ENCODE measurements around a stretch of chr4.

GRCh38 chr4:2813496-2813873, 20.6 kb downstream of the SH3BP2 start:
- PRO-cap, 4 experiments = no peak in any of the 4 experiments
- RAMPAGE, long total RNA, 2 experiments = no peak in any of the 2 experiments
- RRBS = no CpG with 5 or more reads among the region's 7 CpGs

DNA sequence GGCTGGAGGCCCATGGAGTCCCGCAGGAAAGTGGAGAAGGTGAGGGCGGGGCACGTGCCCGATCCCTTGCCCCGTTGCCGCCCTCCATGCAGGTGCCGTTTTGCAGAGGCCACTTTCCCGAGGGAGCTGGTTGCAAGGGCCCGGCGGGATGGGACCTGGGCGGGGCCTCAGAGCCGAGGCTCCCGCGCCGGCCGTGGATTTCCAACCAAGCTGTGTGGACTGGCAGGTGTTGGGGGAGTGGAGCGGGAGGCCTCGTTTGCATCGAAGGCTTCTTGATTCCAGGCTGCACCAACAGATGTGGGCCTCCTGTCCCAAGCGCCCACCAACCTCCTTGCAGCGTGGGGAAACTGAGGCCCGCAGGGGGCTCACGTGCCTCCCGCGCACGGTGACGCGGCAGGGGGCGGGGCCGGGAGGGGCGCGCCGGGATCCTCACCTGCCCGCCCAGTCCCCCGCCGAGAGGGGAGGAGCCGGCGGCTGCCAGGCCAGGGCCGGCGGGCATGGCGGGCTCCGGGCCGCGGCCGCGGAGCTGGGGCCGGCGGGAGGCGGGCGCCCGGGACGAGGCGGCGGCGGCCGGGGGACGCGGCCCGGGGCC, 24.9 kb downstream of the SH3BP2 start:
- PRO-cap, 4 experiments = peak in 4 of 4 experiments; most common plus-strand start position 444 of the sequence (in 3)
- RAMPAGE, long total RNA, 2 experiments = no peak in any of the 2 experiments
- RRBS = 5% methylated on average over 12 of the region's 59 CpGs

GRCh38 chr4:2860545-2861317, 17.1 kb downstream of the ADD1 start:
- PRO-cap, 4 experiments = no peak in any of the 4 experiments
- RAMPAGE, long total RNA, 2 experiments = no peak in any of the 2 experiments
- RRBS = no CpG with 5 or more reads among the region's 2 CpGs

DNA sequence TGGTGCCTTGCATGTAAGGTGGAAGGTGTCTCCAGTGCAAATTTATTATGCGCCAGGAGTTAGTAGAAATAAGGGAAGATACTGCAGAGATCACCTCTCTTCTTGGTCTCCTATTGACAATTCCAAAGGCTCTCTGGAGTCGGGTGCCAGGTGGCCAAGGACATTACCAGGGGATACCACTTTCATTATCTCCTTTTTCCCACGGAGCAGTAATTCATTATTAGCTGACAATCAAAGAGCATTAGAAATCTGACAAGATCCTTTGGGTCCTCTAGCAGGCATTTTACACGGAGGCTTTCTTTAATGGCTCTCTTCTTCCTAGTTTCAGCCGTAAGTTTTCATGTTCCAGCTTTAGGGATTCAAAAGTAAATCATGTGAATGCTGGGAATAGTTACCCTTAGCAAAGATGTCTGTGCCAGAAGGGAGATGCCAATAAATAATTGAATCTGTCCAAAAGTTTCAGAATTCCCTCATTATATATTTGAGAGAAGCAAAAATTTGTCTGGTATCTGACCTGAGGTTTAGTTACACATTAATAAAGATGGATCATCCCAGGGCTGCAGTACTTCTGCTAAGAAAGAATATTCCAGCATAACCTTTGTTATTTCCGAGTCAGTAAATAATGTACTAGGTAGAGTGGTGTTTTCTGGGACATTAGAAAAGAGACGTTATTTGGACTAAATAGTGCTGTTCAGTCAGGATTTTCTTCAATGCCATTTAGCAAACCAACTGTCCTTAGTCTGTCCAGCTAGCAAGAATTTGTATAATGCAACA, 26.3 kb downstream of the ADD1 start:
- PRO-cap, 4 experiments = no peak in any of the 4 experiments
- RAMPAGE, long total RNA, 2 experiments = no peak in any of the 2 experiments
- RRBS = no CpG with 5 or more reads among the region's 7 CpGs

DNA sequence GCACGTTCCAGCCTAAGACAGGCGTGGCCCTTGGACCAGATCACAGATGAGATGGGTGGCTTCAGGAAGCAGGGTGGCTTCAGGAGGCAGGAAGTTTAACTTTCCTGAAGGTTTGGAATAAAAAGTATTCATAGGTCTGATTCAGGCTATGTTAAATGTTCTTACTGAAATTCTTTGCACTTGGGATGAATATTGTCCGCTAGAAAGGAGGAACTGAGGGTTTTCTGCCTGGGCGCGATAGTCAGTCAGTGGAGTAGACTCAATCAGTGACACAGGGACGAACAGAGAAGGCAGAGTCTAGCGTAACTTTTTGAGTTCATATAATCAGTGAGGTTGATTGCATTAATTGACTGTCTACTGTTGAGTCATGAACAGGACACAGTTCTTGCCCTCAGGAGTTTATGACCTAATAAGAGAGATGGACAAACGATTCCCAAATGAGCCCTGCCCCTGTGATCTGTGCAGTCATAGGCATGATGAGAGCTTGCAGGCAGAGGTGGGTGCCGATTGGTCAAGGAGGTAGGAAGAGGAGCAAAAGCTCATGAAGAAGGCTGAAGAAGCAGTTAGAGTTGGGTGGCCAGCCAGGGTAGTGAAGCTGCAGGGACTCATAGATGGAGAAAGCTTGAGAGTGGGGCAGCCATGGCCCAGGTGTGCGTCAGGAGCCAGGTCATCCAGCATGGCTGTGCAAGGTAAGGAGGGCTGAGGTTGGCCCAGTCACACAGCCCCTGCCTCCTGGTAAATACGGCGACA, 33.9 kb downstream of the MFSD10 start:
- PRO-cap, 4 experiments = no peak in any of the 4 experiments
- RAMPAGE, long total RNA, 2 experiments = no peak in any of the 2 experiments
- RRBS = no CpG with 5 or more reads among the region's 12 CpGs

- PRO-cap, 4 experiments = no peak in any of the 4 experiments
- RAMPAGE, long total RNA, 2 experiments = no peak in any of the 2 experiments
- RRBS = no CpG with 5 or more reads among the region's 10 CpGs
These were observed 1.8 kb downstream of the MFSD10 start for GRCh38 chr4:2932720-2933246.

DNA sequence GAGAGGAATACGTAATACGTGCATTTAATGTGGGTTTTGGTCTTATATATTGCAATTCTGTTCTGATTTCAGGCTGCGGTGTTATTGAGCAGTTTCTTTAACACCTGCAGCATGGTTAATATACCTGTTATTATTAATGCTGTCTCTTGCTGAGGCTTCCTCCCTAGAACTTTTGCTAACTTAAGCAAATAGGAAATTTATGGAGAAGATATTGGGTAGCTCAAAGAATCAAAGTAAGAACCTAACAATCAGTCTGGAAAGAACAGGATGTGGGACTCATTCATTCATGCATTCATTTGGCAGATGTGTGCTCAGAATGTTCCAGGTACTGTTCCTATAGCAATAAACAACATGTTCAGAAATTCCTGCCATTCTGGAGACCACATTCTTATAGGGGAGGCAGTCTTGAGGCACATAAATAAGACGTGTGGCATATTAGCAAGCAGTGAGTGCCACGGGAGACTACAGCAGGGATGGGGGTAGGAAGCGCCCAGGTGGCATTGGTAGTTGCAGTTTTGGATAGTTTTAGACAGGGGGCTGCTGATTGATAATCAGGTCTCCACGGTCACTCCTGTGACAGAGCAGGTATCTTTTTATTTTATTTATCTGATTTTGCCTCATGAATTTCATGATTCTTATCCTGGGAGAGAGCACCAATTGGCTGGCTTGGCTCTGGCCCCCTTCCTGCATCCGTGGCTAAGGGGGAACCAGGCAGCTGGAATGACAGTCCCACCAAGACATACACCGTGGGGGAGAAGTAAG, 5.1 kb downstream of the GRK4 start:
- PRO-cap, 4 experiments = no peak in any of the 4 experiments
- RAMPAGE, long total RNA, 2 experiments = no peak in any of the 2 experiments
- RRBS = no CpG with 5 or more reads among the region's 9 CpGs

GRCh38 chr4:2989474-2989826, 26.1 kb downstream of the GRK4 start:
- PRO-cap, 4 experiments = no peak in any of the 4 experiments
- RAMPAGE, long total RNA, 2 experiments = no peak in any of the 2 experiments
- RRBS = no CpG with 5 or more reads among the region's 4 CpGs

DNA sequence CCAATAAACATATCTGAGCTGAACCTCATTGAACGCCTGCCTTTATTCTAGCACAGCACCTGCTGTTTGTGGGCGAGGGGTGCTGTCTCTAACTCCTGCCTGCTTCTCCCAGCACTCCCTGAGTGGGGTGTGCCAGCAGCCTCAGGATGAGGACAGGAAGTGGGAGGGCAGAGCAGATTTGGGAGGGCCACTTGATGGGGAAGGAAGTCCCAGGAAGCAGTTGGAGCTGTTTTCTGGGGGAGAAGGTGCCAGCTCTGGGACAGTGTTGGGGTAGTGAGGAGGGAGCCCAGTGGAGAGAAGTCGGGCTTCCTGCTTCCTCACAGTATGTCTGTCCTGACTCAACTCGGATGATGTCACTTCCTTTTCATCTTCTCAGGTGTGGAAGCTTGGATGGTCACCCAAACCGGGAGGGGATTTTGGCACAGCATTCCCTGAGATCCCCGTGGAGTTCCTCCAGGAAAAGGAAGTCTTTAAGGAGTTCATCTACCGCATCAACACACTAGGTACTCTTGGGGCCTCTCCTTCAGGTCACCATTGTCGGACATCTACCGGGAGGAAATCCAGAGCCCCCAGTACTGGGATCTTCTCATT, 29.1 kb upstream of the MSANTD1 start:
- PRO-cap, 4 experiments = no peak in any of the 4 experiments
- RAMPAGE, long total RNA, 2 experiments = no peak in any of the 2 experiments
- RRBS = no CpG with 5 or more reads among the region's 9 CpGs

DNA sequence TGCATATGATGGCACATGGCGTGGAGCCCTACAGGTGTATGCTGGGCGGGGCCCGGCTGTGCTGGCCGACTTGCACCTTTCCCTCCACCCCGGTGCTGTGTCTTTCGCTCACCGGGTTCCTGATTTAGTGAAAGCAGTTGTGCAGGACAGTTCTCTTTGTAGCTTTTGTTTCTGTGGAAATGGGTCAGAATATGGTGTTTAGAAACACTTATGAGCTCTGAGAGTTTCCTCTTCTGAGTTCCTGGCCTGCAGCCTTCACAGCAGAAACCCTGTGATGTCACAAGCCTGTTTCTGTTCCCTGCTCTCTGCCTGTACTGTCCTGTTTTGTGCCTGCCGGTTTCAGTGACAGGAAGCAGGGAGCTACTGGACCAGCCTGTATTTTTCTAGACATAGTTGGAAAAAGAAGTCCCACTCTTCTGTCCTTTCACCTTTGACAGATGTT, 22.4 kb upstream of the MSANTD1 start:
- PRO-cap, 4 experiments = peak in 1 of 4 experiments; most common minus-strand start position 129 of the sequence (in 1)
- RAMPAGE, long total RNA, 2 experiments = no peak in any of the 2 experiments
- RRBS = 60% methylated on average over 1 of the region's 8 CpGs

DNA sequence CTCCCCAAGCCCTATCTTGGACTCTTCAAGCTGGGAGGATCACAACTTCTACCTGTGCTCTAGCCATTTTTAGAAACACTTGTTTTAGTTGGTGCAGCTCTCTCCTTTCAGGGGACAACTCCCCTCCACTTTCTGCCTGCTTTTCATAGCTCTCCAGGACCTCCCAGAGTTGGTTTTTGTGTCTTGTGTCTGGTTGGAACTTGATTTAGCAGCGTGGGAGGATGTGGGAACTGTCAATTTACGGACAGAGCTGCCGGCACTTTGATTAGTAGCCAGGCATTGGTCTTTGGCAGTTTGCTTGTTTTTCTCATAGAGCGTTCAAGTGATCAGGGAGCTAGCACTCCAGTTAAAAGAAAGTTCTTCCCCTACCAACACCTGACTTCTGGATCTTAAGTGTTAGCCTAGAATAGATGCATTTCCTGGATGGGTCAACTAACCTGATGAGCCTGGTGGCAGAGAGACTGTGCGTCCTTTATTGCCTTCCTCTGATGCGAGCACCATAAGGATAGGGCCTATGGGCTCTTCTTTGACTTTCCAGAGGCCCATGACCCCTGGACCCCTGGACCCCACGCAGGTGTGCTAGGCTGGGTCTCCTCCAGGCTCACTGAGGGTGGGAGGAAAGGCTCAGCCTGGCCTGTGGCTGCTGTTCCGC, 6.6 kb downstream of the RGS12 start:
- PRO-cap, 4 experiments = no peak in any of the 4 experiments
- RAMPAGE, long total RNA, 2 experiments = no peak in any of the 2 experiments
- RRBS = no CpG with 5 or more reads among the region's 8 CpGs

GRCh38 chr4:3306135-3306901, 13.5 kb downstream of the RGS12 start:
- PRO-cap, 4 experiments = no peak in any of the 4 experiments
- RAMPAGE, long total RNA, 2 experiments = no peak in any of the 2 experiments
- RRBS = 62% methylated on average over 5 of the region's 16 CpGs

DNA sequence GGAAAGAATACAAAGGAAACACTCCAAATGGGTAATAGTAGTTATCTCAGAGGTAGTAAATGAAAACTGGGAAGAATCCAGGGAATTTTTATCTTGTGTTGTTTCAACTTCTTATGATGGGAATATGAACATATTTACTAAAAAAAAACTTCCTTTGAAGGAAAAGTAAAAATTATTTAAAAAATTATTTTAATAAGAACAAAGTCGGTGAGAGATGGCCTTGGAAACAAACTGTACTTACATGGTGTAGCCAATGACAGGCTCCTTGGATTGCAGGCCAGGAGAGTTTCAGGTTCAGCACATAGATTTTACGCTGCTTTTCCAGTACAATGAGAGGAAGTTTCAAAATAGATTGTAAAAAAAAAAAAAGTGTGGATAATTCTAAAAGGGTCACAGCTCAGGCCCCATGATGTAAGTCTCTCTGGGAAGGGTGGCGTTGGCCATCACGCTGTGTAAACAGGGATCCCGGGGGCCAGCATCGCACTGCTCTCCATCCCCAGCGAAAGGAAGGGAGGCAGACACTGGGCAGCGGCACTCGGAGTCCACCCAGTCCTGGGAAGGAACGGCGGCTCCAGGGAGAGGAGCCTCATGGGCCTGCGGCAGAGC, 38.5 kb downstream of the RGS12 start:
- PRO-cap, 4 experiments = no peak in any of the 4 experiments
- RAMPAGE, long total RNA, 2 experiments = no peak in any of the 2 experiments
- RRBS = no CpG with 5 or more reads among the region's 12 CpGs

GRCh38 chr4:3372834-3373338, 68.9 kb upstream of the HGFAC start:
- PRO-cap, 4 experiments = no peak in any of the 4 experiments
- RAMPAGE, long total RNA, 2 experiments = no peak in any of the 2 experiments
- RRBS = no CpG with 5 or more reads among the region's 25 CpGs

- PRO-cap, 4 experiments = no peak in any of the 4 experiments
- RAMPAGE, long total RNA, 2 experiments = no peak in any of the 2 experiments
- RRBS = no CpG with 5 or more reads among the region's 8 CpGs
These were observed 55.7 kb upstream of the HGFAC start for GRCh38 chr4:3386059-3386548.

GRCh38 chr4:3387574-3388597, 53.9 kb upstream of the HGFAC start:
- PRO-cap, 4 experiments = peak in 3 of 4 experiments; most common plus-strand start chr4:3388296 (in 2); most common minus-strand start chr4:3388048 (in 3)
- RAMPAGE, long total RNA, 2 experiments = no peak in any of the 2 experiments
- RRBS = no CpG with 5 or more reads among the region's 18 CpGs

GRCh38 chr4:3405157-3405372, 36.7 kb upstream of the HGFAC start:
- PRO-cap, 4 experiments = no peak in any of the 4 experiments
- RAMPAGE, long total RNA, 2 experiments = no peak in any of the 2 experiments
- RRBS = no CpG with 5 or more reads among the region's 8 CpGs

DNA sequence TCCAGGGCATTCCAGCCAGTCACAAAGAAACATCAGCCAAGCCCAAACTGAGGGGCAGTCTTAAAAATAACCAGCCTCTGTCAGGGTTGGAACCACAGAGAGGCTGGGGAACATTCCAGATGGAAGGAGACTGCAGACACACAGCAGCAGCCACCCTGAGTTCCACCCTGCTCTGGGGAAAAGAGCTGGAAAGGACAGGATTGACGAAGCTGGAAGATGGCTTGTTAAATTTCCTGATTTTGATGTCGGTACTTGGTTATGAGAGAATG, 36.5 kb upstream of the HGFAC start:
- PRO-cap, 4 experiments = peak in 1 of 4 experiments; most common plus-strand start position 118 of the sequence (in 1)
- RAMPAGE, long total RNA, 2 experiments = no peak in any of the 2 experiments
- RRBS = no CpG with 5 or more reads among the region's 2 CpGs

- PRO-cap, 4 experiments = peak in 1 of 4 experiments; most common plus-strand start chr4:3461726 (in 1); most common minus-strand start chr4:3461503 (in 1)
- RAMPAGE, long total RNA, 2 experiments = no peak in any of the 2 experiments
- RRBS = 19% methylated on average over 2 of the region's 19 CpGs
These were observed 1.7 kb upstream of the DOK7 start for GRCh38 chr4:3461161-3462019.

GRCh38 chr4:3496509-3497002, 33.5 kb downstream of the DOK7 start:
- PRO-cap, 4 experiments = no peak in any of the 4 experiments
- RAMPAGE, long total RNA, 2 experiments = no peak in any of the 2 experiments
- RRBS = 100% methylated on average over 1 of the region's 11 CpGs